Occipital lobe (tissue), 2 donors: Measurements from ENCODE around the gene NKX2-2.

DNA sequence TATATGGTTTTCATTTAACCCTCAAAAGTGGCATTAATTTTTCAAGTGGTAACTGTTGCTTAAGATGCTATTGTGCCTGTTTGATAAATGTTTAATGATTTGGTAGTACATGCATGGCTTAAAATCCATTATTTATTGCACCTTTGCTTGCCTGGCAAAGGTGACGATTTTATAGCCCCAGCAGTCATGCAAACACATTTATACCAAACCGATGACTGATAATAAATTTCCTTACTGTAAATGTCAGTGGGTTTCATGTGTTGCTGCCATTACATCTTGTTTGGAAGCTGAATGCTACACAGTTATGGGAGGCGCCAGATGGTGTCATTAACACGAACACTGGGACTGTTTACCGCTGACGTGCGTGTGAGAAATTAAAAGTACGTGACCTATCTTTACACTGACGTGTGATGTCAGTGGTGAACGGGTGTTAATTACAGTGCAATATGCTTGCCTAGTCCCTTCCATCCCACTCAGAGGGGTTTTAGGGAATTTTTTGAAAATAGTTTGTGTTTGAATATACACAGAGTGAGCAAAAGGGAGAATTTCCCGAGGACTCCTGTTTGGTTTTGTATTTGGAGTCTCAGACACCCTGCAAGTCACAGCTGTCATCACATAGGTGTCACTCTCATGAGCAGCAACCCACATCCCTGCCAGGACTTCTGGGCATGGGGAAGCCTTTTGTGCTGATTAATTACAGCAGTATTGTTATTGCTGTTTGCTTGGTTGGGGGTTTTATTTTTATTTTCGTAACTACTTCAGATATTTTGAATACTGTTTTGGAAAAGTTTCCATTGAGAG lies 151.8 kb upstream of the INSM1 start:
- RAMPAGE, long total RNA: no peak

DNA sequence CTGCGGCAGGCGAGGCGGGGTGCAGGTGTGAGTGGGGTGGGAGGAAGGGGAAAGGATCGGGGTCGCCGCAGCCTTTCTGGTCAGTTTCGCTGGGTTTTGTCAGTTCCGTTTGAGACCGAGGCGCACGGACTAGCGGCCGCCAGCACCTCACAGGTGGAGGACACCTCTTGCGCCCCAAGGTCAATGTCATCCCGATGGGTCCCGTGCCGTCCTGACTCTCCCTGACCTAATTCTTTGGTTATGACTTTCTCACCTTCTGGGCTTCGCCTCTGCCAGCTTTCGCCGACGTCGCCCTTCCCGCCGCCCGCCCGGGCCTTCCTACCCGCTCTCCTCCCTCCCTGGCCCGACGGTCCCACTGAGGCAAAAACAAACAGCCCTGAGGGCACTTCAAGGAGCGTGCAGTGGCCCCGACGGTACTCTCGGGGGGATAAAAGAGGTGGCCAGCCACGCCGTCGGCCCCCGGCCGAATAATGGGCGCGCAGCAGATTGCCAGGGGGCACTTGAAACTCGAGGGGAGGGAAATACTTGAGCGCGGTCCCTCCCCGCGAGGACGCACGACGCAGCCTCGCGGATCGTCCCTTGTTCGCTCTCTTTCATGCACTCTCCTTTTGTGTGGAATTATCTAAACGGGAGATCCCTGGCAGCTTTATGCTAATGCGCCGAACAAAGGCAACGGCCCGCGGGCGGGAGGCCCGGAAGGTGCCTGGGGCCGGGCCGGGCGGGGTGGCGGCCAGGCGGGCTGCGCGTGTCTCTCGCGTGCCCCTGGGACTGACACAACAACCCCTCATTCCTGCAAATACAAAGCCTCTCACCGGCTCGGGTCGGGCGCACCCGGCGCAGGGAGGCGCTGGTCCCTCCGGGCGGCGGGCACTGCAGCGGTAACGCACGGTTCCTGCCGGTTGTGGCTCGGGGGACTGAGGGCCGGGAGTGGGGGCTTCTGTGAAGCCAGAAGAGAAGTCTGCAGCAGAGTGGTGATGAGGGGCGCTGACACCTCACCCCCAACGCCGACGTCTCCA lies 3.8 kb upstream of the INSM1 start:
- RAMPAGE, long total RNA: no peak

- RAMPAGE, long total RNA: no peak
Observed at GRCh38 chr20:20492473-20492821, 124.5 kb downstream of the INSM1 start.

DNA sequence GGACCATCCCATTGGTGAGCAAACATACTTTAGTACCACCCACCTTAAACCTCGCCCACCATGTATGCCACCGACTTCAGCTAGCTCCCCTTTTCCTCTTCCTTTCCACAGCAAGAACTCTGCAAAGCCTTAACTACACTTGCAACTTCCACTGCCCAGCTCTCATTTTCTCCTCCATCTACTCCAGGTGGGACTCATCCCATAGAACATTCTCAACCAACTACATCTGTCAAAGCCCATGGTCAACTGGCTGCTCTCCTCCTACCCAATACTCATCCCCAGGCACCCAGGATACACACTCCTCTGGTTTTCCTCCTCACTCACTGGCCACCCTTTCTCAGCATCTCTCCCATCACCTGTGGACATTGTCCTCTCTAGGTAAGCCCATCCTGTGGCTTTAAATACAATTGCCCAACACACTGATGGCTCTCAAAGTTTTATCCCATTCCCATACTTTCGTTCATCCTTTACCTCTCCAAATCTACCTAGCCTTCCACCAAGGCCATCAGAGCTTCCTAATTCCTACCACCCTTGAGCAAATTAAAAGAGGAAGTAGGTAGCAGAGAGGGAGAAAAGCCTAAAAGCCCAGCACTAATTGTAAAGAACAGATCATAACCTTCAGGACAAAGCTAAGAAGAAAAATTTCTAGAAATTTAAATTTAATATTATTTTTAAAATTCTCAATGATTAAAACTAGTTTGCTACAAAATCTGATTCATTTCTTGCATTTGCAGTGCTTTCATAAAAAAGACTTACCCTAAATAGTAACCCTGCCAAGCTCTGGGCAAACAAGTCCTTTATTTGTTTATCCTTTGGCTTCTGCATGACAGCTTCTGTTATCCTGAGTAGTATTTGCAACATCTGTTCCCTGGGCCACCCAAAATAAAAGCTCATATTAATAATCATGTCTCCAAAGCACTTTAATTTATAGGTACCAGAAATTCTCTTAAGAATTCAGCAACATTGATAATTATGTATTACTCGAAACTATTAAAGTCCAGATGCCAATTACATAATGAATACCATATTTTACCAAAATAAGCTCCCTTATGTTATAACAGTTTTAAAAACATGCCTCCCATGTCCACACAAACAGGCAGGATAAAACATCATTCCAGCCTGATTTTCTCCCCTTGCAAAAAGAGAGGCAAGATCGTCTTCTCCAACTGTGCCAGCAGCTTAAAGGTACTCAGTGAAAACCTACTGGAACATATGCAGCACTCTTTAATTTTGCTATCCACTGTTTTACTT lies 101.5 kb downstream of the RALGAPA2 start:
- RAMPAGE, long total RNA: no peak

DNA sequence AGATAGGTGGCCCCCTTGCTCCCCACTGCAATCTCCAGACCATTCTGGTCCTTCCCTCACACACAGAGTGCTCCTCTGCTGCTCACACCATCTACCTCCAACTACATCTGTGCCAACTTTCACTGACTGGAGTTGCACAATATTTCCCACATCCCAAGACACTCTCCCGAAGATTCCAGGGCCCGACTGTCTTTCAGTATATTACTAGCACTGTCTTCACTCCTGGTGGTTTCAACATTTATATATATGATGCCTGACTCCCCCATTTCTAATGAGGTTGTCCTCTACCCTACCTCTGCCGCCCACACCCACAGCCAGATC lies 21.7 kb downstream of the RALGAPA2 start:
- RAMPAGE, long total RNA: no peak

GRCh38 chr20:21106546-21106923 lies 19.3 kb upstream of the KIZ start:
- RAMPAGE, long total RNA: no peak

DNA sequence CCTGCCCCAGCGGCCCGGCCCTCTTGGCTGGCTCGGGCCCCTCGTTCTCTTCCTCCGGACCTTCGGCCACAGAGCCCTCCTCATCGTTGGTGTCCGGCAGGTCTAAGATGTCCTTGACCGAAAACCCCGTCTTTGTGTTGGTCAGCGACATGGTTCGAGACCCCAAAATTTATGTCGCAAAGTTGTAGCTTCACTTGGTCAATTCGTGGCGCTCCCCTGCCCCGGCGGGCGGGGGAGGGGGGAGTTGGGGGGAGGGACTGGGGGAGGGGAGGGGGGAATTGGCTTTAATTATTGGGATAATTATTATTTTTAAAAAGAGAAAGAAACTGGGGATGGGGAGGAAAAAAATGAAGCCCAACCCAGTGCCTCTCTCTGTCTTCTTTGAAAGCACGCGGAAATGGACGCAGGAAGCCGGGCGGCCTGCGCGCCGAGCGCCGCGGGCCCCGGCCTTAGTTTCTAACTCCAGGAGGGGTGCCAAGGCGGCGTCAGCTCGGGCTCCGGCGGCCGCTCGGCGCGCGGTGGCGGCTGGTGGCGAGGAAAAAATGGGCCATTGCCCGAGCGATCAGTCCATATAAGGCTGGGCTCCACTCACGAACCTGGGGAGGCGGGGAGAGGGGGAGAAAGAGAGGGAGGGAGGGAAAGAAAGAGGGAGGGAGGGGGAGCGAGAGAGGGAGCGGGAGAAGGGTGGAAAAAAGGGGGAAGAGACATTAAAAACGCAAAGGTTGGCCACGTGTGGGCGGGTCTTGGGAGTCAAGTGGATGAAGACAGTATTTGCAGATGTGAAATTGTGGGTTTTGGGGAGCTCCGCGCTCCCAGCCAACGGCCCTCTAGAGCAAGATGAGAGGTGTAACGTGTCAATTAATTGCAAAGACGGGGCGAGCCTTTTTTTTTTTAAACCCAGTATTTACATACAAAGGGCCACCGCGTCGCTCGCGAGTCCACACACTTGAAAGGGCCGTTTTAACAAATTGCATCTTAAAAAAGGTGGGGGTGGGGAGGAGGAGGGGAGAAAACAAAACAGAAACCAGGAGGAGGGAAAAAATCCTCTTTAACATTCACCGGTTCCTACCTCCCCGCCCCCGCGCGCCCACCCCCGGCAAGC lies at the start of gene NKX2-2:
NKX2-2 (minus strand) TSS at position 546 of the 1,102 bp plus-strand sequence.
- RAMPAGE, long total RNA: no peak

- RAMPAGE, long total RNA: no peak
Observed at GRCh38 chr20:22465381-22466191, 118.8 kb downstream of the FOXA2 start.

- RAMPAGE, long total RNA: no peak
Observed at GRCh38 chr20:22523590-22524559, 60.5 kb downstream of the FOXA2 start.

DNA sequence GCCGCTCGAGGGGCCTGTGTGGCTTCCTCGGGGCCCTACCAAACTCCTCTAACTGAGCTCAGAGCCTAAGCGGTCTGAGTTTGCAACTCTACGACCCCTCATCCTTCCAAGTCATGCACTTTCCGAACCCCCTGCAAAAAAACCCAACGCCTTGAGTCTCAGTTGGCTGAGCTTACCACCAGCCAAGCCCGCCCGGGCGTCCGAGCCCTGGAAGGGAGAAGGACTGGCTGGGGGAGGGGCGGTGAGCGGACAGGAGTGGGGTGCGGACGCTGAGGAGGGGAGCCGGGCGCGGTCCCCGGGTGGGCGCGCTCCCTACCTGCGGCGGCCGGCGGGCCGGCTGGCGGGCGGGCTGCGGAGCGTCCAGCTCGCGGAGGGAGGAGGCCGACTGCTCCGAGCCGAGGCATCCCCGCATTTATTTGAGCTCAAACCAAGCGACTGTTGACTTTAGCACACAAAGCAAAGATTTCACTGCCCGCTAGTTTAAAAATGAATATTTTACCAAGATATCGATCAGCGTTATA lies 6.1 kb downstream of the FOXA2 start:
- RAMPAGE, long total RNA: no peak

DNA sequence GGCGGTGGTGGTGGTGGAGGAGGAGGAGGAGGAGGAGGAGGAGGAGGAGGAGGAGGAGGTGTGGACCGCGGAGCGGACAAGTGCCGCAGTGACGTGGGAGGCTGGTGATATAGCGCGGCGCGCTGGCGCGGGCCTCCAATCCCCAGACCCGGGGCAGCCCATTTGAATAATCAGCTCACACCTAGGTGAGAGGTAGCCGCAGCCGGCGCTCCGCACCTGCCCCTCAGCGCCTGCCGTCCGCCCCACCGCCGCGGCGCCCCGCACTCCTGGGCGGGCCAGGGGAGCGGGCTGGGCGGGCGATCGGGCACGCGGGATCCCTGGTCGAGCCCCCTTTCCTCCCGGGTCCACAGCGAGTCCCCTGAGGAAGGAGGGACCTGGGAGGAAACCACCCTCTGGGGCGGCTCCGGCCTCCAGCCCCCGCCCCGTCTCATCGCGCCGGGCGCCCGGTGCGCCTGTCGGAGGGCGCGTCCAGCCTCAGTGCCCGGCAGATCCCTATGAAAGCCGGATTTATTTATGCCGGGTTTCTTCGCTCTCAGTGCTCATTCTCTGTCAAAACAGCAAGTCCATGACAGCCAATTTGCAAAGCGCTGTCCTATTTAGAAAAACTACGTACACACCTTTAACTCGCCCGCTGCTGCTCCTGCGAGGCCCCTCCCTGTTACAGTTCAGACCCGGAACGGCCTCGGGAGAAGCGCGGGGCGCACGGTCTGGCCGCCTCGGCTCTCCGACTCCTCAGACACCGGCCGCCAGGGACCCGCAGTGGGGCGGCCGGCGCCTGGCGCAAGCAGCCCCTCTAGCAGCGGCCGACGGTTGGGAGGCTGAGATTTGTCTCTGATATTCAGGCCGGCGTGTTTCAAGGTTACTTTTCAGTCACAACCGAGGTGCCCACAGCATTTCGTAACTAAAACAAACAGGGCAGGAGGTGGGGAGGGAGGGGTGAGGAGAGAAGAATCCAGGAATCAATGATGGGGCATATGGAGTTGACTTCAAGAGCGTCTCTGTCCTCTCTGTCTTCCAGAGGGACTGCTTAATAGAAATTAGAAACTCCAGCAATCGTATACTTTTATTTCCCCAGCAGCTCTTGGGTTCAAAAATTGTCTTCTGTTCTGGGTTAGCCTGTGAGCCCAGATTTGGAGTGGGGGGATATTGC lies 661 bp upstream of the FOXA2 start:
- RAMPAGE, long total RNA: no peak

DNA sequence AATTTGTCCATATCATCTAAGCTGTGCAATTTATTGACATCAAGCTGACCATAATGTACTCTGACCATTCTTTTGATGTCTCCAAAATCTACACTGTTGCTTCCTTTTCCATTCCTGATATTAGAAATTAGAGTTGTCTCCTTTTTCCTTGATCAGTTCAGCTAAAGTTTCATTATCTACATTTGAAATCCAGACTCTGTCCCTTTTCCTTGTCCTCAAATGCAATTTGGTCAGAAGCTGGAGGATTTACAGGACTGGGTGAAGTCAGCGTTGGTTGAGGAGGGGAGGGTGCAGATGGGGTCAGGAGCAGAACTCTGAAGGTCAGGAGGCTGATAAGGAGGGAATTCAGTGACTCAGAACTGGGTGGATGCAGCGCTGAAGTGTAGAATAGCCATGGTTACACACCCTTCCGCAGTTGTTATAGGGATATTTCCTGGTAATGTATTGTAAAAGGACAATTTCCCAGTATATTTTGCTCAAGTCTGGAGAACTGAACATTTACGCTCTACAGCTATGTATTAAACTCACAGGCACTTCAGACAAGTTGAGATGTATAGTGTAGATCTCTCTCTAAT lies 133.0 kb upstream of the FOXA2 start:
- RAMPAGE, long total RNA: no peak

- RAMPAGE, long total RNA: no peak
Observed at GRCh38 chr20:22792276-22792619, 207.9 kb upstream of the FOXA2 start.

- RAMPAGE, long total RNA: no peak
Observed at GRCh38 chr20:23094848-23095358, 8.8 kb upstream of the CD93 start.

GRCh38 chr20:23103136-23103879 lies 17.2 kb upstream of the CD93 start:
- RAMPAGE, long total RNA: no peak

- RAMPAGE, long total RNA: no peak
Observed at GRCh38 chr20:23126279-23127169, 40.4 kb upstream of the CD93 start.

DNA sequence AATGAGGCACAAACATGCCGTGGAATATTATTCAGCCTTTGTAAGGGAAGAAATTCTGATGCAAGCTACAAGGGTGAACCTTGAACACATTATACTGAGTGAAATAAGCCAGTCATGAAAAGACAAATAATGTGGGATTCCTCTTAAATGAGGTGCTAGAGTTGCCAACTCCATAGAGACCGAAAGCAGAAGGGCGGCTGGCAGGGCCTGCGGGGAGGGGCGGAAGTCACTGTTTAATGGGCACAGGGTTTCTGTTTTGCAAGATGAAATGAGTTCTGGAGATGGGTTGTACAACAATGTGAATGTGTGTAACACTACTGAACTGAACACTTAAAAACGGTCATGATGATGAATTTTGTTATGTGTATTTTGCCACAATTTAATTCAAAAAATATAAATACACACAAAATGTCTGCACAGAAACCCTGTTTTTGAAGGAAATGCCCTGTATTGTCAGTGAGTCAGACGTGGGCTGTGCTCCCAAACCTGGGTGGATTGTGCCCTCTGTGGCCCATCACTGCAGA lies 49.6 kb upstream of the CD93 start:
- RAMPAGE, long total RNA: no peak

- RAMPAGE, long total RNA: no peak
Observed at GRCh38 chr20:23164017-23164707, 78.0 kb upstream of the CD93 start.

DNA sequence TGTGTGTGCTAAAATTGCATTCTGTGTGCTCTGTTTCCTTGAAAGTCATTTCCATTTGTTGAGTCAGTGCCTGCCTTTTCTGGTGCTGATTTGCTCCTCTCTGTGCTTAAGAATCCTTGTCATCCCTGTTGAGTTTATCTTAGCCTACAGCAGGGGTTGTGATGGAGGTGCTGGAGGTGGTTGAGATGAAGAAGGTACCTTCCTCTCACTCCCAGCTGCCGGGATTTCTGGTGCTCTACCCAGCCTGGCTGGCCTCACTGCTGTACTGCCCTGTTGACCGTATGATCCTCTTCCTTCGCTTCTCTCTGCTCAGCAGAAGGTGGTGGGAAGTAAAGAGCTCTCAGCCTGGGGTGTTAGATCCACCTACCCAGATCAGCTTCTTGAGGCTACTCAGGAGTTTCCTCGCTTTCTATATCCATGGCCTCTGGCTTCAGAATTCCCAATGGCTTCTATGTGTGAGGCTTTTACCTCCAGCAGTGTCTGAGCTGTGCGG lies 101.1 kb upstream of the NXT1 start:
- RAMPAGE, long total RNA: no peak

DNA sequence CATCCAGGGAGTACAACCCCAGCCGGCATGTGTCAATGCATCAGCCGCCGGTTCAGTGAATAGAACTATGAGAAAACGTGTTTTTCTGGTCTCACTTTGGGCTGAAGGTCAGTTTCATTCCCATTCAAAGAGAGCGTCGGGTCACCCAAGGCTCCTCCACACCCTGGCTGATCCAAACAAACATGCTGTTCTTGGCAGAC lies 35.5 kb upstream of the NXT1 start:
- RAMPAGE, long total RNA: no peak